SJCRH30 (cell line): ENCODE measurements around the gene HSBP1L1.

DNA sequence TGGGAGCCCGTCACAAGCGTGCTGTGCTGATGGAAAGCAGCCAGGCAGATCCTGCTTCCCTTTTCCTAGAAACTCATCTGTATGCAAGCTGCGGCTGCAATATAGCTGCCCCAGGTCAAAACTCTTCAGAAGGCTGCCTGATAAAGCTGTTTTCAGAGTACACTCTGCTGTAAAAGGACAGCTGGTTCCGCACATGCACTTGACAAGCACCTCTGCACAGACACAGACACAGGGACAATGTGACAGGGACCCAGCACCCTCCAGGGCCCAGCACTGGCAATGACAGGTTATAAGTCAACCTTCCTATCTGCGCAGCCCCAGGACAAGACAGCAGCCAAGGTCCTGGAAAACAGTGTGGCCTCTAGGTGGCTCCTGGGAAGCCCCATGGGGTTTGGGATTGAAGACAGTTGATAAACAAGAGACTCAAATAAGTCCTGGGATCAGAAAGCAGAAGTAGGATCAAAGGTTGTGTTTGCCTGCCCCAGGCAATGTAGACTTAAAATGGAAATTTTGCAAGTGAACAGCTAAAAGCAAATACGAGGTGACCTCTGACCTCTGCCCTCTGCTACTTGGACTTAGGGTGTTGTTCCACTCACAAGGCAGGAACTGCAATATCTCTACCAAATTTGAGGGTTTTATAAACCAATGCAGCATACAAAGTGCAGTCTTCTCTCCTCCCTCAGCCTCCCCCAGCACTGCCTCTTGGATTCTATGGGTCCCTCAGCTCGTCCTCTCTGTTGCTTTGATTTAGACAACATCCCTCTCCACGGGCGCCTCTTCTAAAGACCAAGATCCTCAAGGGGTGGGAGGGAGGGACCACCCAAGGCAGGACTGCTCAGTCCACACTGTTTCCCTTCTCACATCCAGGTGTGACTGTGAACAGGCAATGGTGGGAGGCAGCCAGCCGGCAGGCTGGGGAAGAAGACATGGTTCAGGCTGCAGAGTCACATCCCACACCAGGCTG is 16.8 kb downstream of the SLC66A2 start:
- RAMPAGE, long total RNA: no peak

DNA sequence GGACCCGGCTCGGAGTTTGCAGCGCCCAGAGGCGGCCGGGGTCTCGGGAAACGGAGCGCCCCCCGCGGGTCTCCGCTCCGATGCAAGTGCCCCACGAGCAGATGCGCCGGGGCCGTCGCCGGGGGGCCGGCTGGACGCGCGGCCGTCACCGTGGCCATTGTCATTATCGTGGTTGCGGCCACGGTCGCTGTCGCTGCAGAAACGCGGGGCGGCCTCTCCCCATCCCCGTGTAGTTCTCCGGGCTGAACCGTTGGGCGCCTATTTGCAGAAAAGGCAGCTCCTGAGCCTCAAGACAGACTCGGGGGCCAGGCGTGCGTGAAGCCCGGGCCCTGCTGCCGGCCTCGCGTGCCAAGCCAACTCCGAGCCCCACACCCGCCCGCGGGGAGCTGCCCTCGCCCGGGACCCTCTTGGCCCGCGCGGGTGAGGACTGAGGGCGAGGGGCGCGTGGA is 609 bp upstream of the SLC66A2 start:
- RAMPAGE, long total RNA: no peak

- RAMPAGE, long total RNA: no peak
These were observed at the start of gene HSBP1L1 for GRCh38 chr18:79964197-79965051. HSBP1L1 (plus strand) TSS chr18:79964643.

DNA sequence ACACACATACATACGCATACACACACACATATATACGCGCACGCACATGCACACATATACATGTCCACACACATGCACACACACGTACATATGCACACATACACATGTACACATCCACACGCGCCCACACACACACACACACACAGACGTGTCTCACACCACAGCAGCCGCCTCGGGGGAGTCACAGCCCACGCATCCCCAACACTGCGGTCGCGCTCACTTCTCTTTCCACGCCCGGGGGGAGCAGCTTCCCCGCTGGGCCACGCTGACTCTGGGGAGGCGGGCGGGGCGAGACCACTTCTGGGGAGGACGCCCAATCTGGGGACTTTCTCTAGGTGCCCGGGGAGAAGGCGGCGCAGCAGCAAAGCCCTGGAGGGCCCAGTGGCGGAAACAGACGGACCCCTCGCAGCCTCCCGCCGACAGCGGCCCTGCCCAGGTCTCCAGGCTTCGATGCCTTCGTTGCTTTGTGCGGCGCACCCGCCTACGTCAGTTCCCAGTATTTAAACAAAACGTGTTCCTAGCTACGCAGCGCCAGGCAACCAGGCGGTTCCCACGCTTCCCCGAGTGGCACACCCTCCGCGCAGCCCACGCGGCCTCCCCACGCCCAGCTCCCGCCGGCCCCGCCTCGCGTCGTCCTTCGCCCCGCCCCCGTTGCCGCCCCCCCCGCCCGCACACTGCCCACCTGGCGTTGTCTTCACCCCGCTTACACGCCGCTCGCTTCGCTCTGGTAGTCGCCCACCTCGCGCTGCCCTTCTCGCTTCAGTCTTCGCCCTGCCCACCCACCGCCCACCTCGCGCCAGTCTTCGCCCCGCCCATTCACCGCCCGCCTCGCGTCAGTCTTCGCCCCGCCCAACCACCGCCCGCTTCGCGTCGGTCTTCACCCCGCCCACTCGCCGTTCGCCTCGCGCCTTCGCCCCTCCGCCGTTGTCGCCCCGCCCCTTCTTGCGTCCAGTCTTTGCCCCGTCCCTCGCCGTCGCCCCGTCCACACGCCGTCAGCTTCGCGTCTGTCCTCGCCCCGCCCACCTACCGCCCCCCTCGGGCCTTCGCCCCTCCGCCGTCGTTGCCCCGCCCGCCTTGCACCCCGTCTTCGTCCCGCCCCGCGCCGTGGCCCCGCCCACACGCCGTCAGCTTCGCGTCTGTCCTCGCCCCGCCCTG is 688 bp upstream of the RBFA start:
- RAMPAGE, long total RNA: start-site peak on the minus strand centred at position 770 of the sequence, 89 bp wide, 48 and 20 reads in 2 replicates

- RAMPAGE, long total RNA: no peak
These were observed 9.4 kb downstream of the ADNP2 start for GRCh38 chr18:80118430-80118941.

GRCh38 chr18:80160039-80160532 is 51.0 kb downstream of the ADNP2 start:
- RAMPAGE, long total RNA: no peak

GRCh38 chr18:80172055-80172506 is 63.0 kb downstream of the ADNP2 start:
- RAMPAGE, long total RNA: no peak

GRCh38 chr18:80207666-80208118 is 39.6 kb downstream of the PARD6G start:
- RAMPAGE, long total RNA: no peak